Pulmonary lymph node (tissue), 1 donor: ENCODE data around the gene GNLY.

GRCh38 chr2:85596354-85597150, 1.0 kb downstream of the RNF181 start:
- PRO-cap, result no peak

DNA sequence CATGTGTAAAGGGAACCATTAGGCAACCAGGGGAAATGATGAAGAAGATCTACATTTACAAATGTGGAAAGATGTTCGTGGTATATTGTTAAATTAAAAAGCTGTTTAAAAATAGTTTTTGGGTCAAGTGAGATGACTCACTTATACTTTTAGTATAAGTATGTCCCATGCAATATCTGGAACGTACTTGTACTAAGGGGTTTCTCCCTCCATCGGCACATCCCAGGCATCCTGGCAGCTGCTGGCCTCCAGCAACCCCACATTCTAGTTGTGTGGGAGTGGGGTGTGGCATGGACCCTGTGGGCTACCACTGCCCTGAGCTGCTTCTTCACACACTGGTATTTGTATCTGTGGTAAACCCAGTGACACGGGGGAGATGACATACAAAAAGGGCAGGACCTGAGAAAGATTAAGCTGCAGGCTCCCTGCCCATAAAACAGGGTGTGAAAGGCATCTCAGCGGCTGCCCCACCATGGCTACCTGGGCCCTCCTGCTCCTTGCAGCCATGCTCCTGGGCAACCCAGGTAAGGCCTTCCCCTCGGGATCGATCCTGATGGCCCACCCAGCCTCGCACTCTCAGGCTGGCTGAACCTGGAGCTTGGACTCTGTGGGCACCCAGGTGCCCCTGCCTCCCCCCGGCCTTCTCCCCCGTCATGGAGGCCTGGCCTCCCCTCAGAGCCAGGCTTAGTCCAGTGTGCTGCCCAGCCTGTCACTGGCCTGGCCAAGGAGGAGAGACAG, at the start of gene GNLY:
TSS of gene GNLY (plus strand) at position 412 of the 738 bp plus-strand sequence.
- PRO-cap, result no peak

DNA sequence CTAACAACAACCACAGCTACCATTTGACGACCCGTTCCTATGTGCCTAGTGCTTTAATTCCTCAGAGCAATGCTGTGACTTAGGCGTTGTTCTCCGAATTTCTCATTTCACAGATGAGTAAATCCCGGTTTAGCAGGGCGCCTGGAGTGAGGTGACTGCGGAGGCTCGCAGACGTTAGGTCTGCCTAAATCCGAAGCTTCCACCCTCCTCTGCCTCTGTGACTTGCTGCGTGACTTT, 820 bp upstream of the ATOH8 start:
- PRO-cap, result no peak

GRCh38 chr2:85755391-85756014, 1.7 kb downstream of the ATOH8 start:
- PRO-cap, result unidirectional peak, minus-strand start at chr2:85755852

DNA sequence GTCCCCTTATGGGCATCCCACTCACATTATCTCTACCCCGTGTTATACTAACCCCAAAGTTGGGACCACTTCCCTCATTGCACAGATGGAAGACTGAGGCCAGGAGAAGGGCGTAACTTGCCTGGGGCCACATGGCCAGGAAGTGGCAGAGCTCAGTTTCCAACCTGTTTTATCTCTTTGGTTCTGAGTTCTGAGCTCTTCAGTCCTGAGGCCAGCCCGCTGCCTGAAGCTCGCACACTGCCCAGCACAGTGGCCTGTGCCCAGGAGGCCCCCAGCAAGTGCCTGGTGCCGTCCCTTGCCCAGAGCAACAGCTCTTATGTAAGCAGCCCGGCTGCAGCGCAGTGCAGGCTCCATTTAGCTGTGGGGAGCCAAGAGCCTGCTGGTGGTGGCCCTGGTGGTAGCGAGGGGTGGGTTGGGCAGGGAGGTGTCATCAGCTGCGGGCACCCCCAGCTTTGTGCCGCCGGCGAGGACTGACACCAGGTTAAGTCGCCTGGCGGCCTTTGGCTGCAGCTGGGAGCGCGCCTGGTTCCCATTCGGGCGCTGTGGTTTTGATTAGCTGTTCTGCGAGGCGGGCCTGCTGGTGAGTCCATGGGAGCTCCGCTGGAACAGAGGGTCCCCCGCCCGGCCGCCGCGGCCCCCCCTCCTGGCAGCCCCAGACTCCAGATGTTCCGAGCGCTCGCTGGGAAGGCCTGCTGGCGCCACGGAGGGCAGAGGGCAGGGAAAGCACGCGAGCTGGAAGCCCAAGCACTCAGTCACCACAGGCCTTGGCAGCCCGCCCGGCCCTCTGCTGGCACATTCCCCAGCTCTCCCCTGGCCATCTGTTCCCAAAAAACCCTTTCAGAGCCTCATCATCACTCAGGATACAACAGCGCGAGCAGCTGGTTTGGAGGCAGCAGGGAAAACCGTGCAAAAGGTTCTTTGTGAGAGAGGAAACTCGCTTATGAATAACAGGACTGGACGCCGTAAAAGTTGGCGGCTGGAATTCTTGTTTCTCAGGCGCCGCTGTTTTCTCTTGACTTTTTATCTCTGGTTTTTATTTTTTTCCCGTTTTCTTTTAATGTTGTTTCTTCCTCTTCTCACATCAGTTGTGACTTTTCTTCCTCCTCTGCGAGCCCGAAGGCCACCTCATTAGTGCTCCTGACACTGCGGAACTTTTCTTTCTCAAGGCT, 18.4 kb downstream of the ATOH8 start:
- PRO-cap, result no peak

DNA sequence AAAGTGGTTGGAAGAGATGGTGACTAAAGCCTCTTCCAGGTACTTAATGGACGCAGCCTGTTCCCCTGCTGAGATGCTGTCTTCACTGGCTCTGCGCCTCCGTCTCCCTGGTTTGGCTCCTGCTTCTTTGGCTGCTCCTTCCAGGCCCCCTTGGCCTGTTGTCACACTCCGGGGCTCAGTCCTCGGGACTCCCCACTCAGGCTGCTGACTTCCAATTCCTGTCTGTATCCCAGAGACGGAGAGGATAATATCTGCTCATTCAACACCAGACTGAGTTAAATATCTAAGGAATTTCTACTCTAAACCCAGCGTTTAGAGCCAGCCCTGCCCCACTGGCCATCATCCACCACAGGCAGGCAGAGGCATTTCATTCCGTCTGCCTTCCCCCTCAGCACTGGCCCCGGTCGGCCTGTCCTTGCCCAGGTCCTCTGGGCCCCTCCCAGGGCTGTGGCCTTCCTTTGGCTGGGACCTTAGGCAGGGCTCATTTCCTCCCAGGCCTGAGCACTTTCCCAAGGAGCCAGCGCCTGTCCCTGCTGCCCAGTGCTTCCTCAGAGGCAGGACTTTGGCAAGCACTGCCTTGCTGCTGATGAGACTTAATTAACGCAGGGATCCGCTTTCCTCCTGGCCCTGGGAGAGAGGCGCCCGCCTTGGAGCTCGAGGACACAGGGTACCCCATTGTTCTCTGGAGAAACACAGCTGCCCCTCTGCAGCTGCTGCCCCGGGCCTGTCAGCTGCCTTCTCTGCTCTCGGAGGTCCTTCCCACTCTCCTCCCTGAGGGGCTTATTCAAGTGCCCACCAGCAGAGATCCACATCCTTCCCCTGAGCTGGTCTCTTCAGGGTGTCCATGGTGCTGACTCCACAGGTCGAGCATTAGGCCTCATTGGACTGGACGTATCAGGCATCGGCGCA, 42.7 kb downstream of the ATOH8 start:
- PRO-cap, result no peak

GRCh38 chr2:85853540-85854744, 34.8 kb downstream of the ST3GAL5 start:
- PRO-cap, result bidirectional peak, plus-strand start at chr2:85854058, minus-strand start at chr2:85853865

- PRO-cap, result no peak
These were observed 46.9 kb upstream of the ST3GAL5 start for GRCh38 chr2:85935653-85936221.

GRCh38 chr2:86017708-86018323, 87.9 kb downstream of the POLR1A start:
- PRO-cap, result no peak

DNA sequence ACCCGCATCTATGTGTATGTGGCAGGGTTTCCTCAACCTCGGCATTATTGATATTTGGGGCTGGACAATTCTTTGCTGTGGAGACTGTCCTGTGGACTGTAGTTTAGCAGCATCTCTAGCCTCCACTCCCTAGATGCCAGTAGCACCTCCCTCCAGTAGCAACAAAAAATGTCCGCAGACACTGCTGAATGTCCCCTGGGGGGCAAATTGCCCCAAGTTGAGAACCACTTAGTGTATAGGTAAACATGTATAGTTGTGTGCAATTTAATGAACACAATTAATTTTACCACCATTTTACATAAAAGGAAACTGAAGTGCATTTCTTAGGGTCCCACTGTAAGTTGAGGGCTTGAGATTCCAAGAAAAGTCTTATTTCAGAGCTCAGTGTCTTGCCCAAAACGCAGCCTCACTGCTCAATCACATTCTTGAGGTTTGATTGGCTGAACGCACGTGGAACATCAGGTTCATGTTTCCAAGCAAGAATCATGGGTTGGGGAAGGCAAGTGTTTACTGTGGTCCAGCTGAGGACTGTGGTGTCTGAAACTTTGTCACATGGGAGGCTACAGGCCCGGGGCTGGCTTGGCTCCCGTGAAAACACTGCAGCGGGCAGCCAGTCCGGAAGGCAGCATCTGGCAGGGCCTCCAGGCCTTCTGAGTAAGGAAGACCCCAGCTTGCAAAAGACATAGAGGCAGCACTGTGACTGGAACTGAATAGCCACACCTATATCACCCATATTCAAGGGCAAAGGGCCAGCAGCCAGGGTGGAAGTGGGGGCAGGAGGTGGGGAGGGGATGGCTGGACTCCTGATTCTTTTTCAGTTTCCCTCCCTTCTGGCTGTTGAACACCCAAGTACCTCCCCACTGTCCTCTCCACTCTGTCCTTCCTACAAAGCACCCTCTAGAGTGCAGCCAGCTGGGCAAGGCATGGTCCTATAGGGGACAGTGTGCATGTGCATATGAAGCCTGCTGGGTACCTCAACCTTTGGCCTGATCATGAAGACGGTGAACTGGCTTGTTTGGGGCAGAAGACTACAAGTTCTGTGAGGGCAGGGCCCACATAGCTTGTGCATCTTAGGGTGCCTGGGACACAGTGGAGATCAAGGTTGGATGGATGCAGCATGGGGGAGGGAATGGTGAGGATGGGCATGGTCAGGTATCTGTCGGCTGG, 84.7 kb downstream of the POLR1A start:
- PRO-cap, result no peak

DNA sequence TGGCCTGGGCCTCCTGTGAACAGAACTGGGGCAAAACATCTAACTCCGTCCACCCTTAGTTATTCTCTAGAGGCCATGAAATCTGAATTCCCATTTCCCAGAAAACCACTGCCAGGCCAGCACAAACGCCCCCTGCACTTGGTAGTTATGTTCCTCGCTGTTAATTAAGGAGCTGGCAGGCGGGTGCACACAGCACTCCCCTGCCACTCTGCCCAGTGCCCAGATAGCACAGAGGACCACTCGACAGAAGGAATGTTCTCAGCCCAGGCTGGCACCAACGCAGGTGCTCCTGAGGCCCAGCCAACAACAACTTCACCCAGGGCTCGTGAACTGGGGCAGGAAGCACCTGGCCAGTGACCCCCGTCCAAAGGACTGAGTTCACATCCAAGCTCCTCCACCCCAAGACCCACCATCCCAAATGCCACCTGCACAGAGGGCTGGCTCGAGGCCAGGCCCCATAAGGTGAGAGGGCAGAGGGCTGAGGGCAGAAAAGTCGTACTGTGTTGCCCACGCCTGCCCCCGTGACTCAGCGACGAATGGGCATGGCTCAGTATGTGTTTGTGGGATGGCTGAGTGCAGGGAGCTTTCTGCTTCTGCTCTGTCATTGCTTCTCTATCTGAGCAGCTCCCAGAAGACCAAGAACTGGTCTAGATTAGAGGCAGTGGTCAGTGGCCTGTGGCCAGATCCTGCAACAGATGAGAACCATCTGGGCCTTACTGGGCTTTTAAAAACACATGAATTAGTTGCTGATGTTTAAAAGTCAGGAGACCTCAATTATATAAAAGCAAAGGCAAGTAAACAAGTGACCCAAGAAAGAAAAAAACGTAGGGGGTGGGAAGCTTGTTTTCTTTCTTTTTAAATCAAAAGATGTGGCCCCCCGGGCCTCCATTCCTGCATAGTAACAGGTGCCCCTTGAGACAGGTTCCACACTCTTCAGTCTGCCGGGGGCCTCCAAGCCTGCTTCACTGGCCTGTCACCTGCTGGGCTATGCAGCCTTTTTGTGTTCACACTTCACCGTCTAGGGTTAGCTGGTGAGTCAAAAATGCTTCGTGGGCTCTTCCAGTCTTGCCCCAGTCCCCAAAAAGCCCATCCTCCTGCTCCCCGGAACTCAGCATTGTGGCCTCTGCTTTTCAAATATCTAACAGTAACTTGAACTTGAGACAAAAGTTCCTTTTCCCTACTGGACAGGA, 68.3 kb downstream of the POLR1A start:
- PRO-cap, result no peak

- PRO-cap, result no peak
These were observed 63.9 kb downstream of the POLR1A start for GRCh38 chr2:86041712-86042331.

GRCh38 chr2:86135423-86136079, 29.5 kb downstream of the PTCD3 start:
- PRO-cap, result no peak

- PRO-cap, result no peak
These were observed 16.4 kb downstream of the MRPL35 start for GRCh38 chr2:86215301-86216338.

DNA sequence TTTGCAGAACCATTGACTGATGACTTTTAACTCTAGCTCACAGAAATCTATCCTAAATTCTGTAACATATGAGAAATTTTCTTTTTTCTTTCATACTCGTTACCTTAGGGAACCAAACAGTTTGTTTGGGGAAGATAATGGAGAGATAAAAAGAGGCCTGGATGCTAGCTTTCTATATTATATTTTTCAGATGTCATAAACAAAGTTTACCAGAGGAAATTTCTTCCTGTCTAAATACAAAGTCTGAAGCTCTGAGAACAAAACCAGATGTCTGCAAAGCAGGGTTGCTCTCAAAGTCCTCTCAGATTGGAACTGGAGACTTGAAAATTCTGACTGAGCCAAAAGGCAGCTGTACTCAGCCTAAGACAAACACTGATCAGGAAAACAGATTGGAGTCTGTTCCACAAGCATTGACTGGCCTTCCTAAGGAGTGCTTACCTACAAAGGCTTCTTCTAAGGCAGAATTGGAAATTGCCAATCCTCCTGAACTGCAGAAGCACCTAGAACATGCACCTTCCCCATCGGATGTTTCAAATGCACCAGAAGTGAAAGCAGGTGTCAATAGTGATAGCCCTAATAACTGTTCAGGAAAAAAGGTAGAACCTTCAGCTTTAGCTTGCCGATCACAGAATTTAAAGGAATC, 25.1 kb downstream of the KDM3A start:
- PRO-cap, result no peak

GRCh38 chr2:86521845-86523091, 41.0 kb downstream of the CHMP3 start:
- PRO-cap, result no peak

DNA sequence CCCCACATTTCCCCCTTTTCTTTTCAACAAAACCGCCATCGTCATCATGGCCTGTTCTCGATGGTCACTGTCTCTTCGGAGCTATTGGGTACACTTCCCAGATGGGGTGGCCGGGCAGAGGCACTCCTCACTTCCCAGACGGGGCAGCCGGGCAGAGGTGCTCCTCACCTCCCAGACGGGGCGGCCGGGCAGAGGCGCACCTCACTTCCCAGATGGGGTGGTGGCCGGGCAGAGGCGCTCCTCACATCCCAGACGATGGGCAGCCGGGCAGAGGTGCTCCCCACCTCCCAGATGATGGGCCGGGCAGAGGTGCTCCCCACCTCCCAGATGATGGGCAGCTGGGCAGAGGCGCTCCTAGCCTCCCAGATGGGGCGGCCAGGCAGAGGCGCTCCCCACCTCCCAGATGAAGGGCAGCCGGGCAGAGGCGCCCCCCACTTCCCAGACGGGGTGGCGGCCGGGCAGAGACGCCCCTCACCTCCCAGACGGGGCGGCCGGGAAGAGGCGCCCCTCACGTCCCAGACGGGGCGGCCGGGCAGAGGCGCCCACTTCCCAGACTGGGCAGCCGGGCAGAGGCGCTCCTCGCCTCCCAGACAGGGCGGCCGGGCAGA, 14.5 kb downstream of the CHMP3 start:
- PRO-cap, result no peak

- PRO-cap, result unidirectional peak, plus-strand start at chr2:86690033
These were observed 30.2 kb upstream of the RMND5A start for GRCh38 chr2:86689926-86690235.

DNA sequence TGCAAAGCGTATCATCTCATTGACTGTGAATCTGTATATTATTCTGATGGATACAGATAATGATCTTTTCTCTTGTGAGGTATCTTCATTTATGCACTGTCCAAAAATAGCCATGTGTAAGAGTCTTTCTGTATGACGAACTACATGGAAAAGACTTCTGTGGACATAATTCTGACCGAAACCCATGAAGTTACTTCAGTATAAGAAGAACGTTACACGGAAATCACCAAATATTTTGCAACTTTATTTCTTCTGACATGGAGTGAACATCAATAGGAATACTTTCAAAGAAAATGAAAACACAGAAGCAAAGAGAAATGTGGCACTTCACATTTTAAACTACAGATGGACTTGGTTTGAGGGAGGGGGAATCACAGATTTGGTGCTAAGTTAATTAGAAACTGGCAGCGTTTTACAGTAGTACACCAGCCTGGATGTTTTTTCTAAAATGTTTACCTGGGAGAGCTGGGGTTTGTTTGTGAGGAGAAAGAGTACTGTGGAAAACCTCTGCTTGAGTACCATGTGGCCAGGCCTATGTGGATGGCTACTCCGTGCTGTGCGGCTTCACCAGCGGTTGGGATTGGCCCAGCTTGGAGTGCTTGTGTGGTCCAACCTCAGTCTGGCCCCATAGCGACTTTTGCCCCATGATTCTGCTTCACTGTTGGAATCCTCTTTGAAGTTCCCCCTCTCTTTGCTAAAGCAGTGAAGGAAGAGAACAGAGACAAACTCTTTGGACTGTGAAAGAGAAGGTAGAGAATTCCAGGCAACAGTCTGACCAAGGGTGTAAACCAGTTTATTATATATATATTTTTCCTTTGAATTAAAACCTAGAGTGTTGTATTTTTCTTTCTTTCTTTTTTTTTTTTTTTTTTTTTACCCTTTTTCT, 16.0 kb downstream of the CD8A start:
- PRO-cap, result no peak

DNA sequence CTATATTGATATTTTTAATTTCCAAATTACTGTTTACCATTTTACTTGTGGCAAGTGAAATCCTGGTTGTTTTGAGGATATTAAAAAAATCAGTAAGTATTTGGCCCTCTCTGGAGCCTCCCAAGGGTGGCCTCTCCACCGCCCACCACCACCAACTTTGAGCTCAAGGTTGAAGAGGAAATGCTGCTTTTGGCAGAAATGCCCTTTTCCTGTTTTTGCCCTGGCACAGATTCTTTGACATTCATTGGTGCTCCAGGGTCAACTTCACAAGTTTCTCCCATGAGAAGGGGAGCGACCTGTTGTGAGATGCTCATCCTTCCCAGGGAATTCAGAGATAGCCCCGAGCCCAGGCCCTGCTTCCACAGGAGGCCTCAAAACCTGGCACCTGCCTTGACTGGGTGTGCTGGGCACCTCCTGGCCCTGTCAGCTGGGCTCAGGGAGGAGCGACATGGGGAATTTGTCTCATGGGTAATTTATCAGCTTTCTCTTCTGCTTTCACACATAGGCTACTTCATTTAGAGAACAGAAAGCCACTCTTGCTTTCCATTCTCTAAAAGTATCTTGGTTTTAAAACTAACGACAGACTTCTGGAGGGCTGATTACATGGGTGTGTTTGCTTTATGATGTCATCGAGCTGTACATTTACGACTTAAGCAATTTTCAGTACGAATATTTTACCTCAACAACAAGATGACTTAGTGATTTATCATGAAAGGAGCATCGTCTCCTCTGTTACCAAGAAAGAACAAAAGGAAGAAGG, 6.9 kb downstream of the CD8A start:
- PRO-cap, result no peak